Osteocyte (in vitro differentiated cells): ENCODE measurements around a stretch of chr9.

- PRO-cap = no peak
Measured at GRCh38 chr9:137647838-137648037, 28.9 kb downstream of the EHMT1 start.

DNA sequence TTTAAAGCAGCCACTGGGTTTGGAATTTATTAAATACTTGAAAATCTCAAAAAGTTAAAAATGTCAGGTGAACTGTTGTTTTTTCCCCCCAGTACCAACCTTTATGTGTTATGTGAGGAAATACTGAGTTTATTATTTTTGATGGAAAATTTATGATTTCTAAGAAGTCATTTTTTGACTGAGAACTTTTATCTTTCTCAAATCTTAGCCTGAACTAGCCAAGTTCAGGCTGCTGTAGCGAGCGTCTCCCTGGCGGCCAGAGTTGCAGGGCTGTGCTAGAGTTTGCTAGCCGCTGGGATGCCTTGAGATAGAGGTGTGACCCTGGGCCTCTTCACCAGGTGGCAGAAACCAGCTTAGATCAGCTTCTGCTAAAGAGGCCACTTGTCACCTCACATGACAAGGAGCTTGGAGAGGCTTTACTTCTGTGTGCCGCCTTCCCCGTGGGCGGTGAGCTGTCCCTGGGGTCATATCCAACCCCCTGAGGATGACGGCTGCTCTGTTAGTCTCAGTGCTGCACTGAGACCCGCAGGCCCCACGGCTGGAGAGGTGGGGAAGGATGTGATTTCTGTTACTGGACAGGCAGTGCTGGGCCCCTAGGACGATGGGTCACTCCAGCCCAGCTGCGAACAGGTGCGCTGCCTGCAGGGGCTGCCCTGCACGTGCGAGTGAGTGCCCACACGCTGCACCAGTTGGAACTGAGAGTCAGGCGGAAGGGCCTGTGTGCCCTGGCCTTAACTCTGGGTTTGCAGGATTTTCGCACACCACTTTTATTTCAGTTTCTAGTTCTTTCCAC lies 63.7 kb downstream of the EHMT1 start:
- PRO-cap = no peak

DNA sequence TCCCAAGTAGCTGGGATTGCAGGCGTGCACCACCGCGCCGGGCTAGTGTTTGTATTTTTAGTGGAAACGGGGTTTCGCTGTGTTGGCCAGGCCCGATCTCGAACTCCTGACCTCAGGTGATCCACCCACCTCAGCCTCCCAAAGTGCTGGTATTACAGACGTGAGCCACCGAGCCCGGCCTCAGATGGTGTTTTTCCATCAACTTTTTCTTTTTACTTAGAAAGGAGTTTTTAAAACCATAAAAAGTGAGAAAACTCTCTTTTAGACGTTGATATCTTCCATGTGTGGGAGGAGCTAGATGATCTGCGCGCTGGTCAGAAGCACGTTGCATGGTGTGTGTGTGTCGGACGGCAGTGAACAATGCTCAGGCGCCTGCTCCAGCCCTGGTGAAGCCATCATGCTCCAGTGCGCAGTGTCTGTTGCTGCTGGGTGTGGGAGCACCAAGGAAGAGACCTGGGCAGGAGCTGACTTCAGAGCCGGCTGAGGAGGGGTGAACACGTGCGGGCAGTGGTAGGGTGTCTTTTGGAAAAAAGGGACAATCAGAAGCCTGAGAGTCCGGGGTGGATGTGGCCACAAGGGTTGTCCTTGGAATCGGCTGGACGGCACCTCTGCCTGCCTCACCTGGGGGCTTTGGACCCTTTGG lies 73.7 kb downstream of the EHMT1 start:
- PRO-cap = no peak

DNA sequence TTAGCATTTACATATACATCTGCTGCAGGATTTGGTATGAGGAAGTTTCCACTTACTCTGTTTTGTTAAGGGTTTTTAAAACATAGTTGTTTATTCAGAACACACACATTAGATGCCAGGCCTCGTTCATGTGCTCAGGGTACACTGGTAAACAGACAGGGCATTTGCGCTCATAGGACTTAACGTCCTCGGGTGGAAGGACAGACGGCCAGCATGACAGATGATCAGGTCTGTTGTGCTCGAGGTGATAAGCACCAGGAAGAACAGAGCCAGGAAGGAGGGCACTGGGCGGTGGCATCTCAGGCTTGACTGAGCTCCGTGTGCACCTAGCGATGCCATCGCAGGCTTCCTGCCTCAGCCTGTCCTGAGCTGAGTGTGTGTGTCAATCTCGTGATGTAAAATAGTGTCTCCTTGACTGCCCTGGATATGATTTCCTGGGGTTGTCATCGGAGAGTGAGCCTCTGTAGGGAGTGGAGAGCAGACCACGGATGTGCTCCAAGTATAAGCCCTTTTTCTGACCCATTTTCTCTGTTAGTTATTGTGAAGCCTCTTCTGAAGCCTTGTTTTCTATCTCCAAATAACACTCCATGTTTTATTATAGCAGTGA lies 96.6 kb downstream of the EHMT1 start:
- PRO-cap = no peak

- PRO-cap = no peak
Measured at GRCh38 chr9:137716438-137717211, 97.8 kb downstream of the EHMT1 start.

- PRO-cap = no peak
Measured at GRCh38 chr9:137828854-137829342, 48.7 kb upstream of the CACNA1B start.

DNA sequence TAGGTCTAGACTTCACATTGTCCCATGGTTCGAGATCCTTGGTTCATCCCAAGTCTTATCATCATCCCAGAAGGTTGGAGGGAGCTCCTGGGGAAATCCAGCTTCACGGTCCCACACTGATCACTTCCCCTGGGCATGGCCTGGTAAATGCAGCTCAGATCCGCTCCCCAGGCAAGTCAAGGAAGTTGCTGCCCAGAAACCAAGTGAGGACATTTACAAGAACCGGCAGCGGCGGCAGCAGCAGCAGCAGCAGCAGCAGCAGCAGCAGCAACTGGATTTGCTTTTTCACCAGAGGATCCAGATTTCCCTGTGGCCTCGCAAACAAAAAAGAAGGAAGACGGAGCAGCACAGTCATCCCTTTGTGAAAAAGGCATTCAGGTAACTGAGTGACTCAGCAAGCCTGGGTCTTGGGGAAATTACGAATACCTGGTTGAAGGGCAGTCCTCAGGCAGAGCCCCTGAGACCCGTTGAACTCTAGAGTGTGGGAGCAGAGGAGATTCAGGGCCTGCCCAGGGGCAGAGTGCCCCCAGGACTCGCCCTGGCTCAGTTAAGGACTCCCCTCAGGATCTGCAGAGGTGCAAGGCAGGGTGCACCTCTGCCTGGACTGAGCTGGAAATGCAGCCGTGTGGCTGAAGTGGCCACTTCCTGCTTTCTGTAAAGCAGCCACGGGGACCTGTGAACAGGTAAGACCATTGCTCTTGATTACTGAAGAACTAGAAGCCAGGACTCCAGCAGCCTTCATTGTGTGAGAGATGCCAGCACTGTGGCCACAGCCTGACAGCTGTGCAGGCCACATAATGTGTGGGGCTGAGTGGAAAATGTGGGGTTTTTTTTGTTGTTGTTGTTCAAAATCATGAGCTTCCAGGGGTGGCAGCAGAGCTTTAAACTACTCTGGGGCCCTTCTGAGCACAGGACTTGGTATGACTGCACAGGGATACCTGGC lies 339.5 kb downstream of the CACNA1B start:
- PRO-cap = no peak